Breast (tissue), 4 donors: ENCODE measurements around the genes GHITM, LRIT2, GRID1 and ADIRF.

GRCh38 chr10:80466370-80466891 lies 12.3 kb downstream of the TSPAN14 start:
- PRO-cap, 3 experiments = no peak in any of the 3 experiments
- RRBS = no CpG with 5 or more reads among the region's 12 CpGs

GRCh38 chr10:80518147-80519349 lies 19.2 kb upstream of the SH2D4B start:
- PRO-cap, 3 experiments = no peak in any of the 3 experiments
- RRBS = 81% methylated on average over 3 of the region's 24 CpGs

DNA sequence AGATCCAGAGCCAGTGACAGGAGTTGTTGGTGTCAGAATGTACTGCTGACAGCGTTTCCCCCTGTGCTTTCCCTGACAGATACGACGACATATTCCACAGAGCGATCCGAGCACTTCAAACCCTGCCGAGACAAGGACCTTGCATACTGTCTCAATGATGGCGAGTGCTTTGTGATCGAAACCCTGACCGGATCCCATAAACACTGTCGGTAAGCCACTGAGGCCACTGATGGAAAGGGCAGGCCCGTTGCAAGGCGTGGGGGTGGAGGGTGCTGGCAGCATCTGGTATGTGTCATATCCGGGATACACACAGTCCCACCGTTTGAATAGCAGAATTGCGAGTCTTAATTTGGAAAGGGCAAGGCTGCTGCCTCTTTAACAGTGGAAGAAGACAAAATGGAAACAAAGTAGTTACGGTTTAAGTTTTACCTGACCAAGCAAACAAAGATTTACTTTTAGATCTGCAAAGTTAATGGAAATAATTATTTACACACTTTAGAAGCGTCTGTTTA lies 483.7 kb downstream of the NRG3 start:
- PRO-cap, 3 experiments = no peak in any of the 3 experiments
- RRBS = 74% methylated on average over 3 of the region's 17 CpGs

DNA sequence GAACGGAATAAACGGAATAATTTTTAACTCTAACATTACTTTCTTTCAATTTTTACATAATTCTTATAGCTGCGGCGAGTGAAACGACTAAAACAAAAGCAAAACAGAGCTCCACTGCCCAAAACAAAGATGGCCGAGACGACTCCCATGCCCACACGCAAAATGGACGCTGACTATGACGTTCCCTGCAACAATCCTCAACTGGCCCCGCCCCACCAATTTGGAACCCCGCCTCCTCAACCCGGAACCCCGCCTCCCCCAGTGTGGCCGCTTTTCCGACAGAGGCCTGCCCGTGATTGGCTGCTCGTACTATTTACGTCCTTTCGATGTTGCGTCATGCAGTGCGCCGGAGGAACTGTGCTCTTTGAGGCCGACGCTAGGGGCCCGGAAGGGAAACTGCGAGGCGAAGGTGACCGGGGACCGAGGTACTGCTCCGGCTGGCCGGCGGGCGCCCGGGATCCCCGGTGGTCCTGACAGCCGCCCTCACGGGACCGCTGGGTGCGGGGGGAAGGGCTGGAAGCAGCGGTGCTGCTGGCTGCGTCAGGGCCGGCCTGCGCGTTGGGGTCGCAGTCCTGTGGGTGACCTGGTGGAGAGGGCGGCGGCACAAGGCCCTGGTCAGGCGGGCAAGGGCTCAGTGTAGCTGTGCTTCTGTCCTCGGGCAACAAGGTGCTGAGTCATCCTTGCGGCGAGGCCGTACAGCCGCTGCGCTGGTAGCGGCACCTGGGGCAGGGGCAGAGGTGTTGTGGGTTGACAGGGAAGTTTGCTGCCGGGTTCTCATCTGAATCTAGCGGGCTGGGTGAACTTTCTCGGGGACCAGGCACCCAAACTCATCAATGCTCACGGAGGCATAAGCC lies at the start of gene GHITM:
GHITM (plus strand) TSS at position 341 of the 854 bp plus-strand sequence.
- PRO-cap, 3 experiments = peak in 3 of 3 experiments; most common plus-strand start position 394 of the sequence (in 2); most common minus-strand start position 116 of the sequence (in 1)
- RRBS = 1% methylated on average over 19 of the region's 60 CpGs

DNA sequence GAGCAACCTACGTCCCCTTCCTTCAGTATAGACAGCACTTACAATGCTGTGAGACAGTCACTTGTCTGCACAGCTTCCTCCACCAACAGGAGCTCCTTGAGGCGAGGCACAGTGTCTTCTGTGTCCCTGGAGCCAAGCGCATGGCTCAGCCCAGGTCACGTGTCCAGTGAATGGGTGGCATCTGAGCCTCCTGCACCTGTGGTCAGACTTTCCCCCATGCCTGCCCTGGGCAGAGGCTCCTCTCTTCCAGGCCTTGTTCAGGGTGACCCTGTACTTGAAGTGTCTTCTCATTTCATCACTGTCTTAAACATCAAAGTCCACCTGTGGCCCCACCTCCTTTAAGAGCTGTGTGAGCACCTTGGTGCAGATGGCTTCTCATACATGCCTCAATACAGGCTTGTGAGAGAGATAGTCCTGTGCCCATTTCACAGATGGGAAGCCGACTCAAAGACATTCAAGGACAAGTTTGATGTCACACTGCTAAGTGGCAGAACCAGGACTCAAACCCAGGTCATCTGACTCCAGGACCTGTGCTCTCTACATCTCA lies 658 bp upstream of the GPR15LG start:
- PRO-cap, 3 experiments = no peak in any of the 3 experiments
- RRBS = no CpG with 5 or more reads among the region's 5 CpGs

DNA sequence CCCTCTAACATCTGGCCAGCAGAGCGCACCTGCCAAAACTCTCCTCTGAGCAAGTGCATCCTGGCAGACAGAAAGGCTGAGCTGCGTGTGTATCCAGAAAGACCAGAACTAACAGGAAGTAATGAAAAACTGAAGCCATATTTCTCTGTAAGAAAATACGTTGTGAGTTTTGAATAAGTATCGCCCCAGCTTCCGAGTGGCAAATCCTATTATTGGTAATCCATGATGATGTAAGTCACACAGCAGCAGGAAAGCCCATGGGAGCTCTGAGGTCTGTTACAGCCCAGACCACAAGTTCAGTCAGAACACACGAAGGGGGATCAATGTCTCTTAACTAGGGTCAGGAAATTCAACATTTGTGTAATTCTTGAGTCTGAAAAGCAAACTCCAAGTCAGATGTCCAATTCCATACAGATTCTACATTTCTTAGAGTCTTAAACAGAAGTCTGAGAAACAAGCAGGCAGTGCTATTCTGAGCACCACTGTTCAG lies at the start of gene LRIT2:
LRIT2 (minus strand) TSS at position 163 of the 490 bp plus-strand sequence.
- PRO-cap, 3 experiments = no peak in any of the 3 experiments
- RRBS = no CpG with 5 or more reads among the region's 6 CpGs

DNA sequence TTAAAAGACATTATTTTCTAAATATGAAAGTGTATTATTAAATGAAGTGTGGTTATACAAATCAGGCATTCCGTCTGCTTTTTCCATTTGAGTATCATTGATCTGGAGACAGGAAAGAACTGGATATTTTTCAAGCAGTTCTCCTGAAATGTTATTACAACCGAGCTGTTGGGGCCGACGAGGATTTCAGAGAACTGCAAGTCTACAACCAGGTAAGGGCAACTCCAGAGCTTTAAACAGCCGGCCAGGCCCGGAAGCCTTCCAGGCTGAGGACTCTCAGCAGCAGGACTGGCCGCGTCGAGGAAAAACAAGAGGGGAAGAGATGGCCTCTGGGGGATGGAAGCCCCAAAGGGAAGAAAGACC lies 1.0 kb upstream of the CCSER2 start:
- PRO-cap, 3 experiments = no peak in any of the 3 experiments
- RRBS = no CpG with 5 or more reads among the region's 9 CpGs

- PRO-cap, 3 experiments = peak in 1 of 3 experiments; most common minus-strand start chr10:84416056 (in 1)
- RRBS = no CpG with 5 or more reads among the region's 4 CpGs
Observed at GRCh38 chr10:84415886-84416142, 87.4 kb downstream of the CCSER2 start.

GRCh38 chr10:84417596-84417936 lies 89.2 kb downstream of the CCSER2 start:
- PRO-cap, 3 experiments = no peak in any of the 3 experiments
- RRBS = no CpG with 5 or more reads among the region's 2 CpGs

- PRO-cap, 3 experiments = no peak in any of the 3 experiments
- RRBS = no CpG with 5 or more reads among the region's 4 CpGs
Observed at GRCh38 chr10:85741516-85742059, 625.0 kb downstream of the GRID1 start.

GRCh38 chr10:86366252-86367292 lies at the start of gene GRID1:
TSS of gene GRID1 (minus strand) at chr10:86366795.
- PRO-cap, 3 experiments = peak in 2 of 3 experiments; most common plus-strand start chr10:86366701 (in 1); most common minus-strand start chr10:86366499 (in 1)
- RRBS = 1% methylated on average over 72 of the region's 132 CpGs

- PRO-cap, 3 experiments = no peak in any of the 3 experiments
- RRBS = no CpG with 5 or more reads among the region's 4 CpGs
Observed at GRCh38 chr10:86556850-86557095, 35.2 kb upstream of the WAPL start.

DNA sequence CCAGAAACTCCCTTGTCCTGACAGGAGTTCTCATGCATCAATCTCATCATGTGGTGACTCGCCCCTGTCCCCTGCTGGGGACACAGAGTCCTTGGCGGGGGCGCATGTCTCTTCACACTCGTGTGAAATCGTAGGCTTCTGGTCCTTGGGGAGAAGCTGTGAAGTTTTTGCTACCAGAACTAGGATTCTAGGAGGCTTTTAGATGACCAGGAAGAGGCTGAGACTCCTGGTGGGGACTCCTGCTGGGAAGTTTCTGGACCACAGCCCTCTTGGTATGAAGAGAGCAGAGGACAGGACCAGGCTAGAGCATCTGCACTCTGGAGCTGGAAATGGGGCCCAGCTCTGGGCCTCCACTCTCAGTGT lies 9.8 kb upstream of the OPN4 start:
- PRO-cap, 3 experiments = no peak in any of the 3 experiments
- RRBS = no CpG with 5 or more reads among the region's 5 CpGs

- PRO-cap, 3 experiments = no peak in any of the 3 experiments
- RRBS = no CpG with 5 or more reads among the region's 10 CpGs
Observed at GRCh38 chr10:86676422-86676997, 8.2 kb downstream of the LDB3 start.

GRCh38 chr10:86690850-86691251 lies 22.5 kb downstream of the LDB3 start:
- PRO-cap, 3 experiments = no peak in any of the 3 experiments
- RRBS = no CpG with 5 or more reads among the region's 5 CpGs

GRCh38 chr10:86759024-86759770 lies 2.8 kb downstream of the BMPR1A start:
- PRO-cap, 3 experiments = no peak in any of the 3 experiments
- RRBS = no CpG with 5 or more reads among the region's 4 CpGs

GRCh38 chr10:86908488-86909179 lies 48.8 kb downstream of the MMRN2 start:
- PRO-cap, 3 experiments = no peak in any of the 3 experiments
- RRBS = no CpG with 5 or more reads among the region's 5 CpGs

DNA sequence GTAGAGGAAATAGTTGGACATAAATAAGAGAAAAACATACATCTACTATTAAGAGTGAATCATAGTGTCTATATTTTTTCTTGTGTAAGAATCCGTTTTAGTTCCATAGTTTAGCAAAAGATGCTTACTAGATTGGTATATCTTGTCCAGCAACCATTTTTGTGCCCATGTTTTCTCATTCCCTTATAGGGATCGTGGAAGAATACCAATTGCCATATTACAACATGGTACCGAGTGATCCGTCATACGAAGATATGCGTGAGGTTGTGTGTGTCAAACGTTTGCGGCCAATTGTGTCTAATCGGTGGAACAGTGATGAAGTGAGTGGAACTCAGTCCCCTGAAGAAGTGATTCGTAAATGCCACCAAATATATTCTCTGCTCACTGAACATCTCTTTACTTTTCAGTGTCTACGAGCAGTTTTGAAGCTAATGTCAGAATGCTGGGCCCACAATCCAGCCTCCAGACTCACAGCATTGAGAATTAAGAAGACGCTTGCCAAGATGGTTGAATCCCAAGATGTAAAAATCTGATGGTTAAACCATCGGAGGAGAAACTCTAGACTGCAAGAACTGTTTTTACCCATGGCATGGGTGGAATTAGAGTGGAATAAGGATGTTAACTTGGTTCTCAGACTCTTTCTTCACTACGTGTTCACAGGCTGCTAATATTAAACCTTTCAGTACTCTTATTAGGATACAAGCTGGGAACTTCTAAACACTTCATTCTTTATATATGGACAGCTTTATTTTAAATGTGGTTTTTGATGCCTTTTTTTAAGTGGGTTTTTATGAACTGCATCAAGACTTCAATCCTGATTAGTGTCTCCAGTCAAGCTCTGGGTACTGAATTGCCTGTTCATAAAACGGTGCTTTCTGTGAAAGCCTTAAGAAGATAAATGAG lies 34.0 kb downstream of the MMRN2 start:
- PRO-cap, 3 experiments = no peak in any of the 3 experiments
- RRBS = no CpG with 5 or more reads among the region's 15 CpGs

DNA sequence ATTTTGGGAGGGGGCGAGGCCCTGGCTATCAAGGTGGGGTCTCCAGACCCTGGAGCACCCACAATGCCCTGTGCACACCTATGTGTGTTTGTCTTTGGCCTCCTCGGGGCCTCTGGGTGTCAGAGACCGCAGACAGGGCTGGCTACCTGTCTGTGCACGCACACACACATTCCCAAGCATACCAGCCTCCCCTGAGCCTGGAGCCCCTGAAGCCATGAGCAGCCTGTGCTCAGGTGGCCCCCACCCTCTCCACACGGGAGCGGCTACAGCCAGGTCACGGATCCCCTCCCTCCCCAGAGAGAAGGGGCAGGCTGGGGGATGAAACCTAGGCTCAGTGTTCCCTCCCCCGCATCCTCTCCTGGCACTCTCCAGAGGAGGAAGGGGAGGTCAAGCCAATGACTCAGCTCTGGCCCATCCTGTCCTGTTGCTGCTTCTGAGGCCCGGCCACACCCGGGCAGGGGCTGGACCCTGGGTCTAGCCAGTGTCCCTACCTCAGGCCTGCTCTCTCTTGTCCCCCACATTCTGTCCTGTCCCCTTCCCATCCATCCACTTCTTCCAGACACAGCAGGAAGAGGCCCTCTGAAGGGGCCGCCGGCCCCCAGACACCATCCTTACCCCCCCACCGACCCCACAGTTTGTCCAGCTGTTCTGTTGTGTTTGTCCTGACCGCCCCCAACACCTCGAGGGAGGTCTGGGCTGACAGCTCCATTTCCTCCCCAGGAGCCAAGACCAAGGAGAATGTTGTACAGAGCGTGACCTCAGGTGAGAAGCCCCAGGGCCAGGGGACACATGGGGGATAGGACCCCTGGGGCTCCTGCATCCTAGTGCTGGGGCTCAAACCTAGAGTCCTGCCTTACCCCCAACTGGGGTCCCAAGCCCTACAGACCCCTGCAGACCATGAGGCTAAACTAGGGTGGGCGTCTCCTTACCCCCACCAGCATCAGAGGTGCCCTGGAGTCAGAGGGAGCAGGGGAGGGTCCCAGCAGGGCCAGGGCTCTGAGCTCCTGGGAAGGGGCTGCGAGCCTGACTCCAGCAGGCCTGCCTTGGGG lies 838 bp downstream of the SNCG start:
- PRO-cap, 3 experiments = no peak in any of the 3 experiments
- RRBS = no CpG with 5 or more reads among the region's 18 CpGs

GRCh38 chr10:86968022-86969036 lies at the start of gene ADIRF:
TSS of gene ADIRF (plus strand) at chr10:86968482.
- PRO-cap, 3 experiments = peak in 3 of 3 experiments; most common plus-strand start chr10:86968482 (in 3); most common minus-strand start chr10:86968333 (in 3)
- RRBS = 2% methylated on average over 27 of the region's 67 CpGs